Mammary microvascular endothelial cell (primary cell): ENCODE measurements around a stretch of chr17.

GRCh38 chr17:82647192-82648154 is 771 bp downstream of the WDR45B start:
- RAMPAGE, long total RNA: no peak

DNA sequence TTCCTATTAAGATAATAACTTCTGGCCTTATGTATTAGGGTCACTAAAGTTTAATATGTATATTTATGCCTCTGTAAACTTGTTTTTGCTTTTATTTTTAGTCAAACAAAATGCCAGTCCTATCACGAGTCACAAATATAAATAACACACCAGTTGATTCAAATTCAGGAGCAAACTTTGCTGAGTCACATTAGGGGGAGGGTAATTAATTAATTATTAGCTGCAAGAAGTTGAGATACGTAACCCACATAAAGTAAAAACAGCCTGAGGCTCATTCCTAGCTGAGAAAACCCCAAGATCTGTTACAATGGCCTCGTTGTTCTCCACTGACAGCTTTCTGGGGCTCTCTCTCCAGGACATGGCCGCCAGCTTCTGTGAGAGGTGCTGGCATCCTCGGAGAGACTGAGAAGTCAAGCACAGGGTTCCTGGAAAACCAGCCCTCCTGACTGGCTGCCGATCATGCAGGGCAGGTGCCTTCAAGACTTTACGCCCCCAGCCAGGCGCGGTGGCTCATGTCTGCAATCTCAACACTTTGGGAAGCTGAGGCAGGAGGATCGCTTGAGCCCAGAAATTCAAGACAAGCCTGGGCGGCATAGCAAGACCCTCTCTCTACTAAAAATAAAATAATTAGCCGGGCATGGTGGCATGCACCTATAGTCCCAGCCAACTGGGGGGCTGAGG is 11.1 kb downstream of the RAB40B start:
- RAMPAGE, long total RNA: no peak

- RAMPAGE, long total RNA: no peak
These were observed 308 bp upstream of the RAB40B start for GRCh38 chr17:82698789-82699223.

DNA sequence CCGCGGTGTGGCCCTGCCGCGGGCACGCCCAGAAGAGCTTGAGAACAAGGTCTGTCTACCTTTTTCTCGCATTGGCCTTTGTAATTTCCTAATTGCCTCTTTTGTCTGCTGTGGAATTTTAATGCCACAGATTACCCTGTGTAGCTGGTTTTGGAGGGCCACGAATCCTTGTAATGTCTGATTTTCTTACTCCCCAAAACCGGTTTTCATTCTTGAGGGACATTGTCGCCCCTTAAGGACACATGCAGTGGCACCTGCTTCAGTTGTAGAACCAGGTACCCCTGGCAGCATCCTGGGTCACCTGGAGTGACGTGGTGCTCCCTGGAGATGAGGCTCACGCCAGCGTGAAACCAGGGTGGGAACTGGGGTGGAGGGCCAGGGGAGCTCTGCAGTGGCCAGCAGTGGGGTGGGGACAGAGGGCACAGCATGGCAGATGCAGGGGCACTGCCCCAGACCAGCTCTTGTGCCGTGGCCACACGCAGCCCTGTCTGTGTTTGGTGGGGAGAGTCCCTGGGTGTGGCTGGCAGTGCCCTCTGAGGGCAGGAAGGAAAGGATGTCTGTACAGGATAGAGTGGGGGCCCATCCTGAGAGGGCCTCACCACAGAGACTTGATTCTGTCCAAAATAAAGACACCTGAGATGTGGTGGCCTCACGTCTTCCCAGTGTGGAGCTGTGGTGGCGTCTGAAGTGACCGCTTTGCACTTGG is 24.6 kb downstream of the ZNF750 start:
- RAMPAGE, long total RNA: no peak

GRCh38 chr17:82836656-82837370 is 3.0 kb downstream of the ZNF750 start:
- RAMPAGE, long total RNA: no peak

- RAMPAGE, long total RNA: no peak
These were observed 49.0 kb upstream of the ZNF750 start for GRCh38 chr17:82888856-82889180.

DNA sequence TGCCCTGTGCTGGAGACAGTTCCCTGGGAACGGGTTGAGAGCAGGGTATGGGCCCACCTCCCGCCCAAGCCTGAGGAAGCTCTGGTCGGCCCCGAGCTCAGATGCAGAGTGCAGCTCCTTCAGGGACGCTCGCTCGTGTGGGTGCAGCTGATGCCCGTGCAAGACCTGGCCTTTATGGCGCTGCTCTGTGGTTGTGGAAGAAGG is 66.8 kb upstream of the ZNF750 start:
- RAMPAGE, long total RNA: no peak

DNA sequence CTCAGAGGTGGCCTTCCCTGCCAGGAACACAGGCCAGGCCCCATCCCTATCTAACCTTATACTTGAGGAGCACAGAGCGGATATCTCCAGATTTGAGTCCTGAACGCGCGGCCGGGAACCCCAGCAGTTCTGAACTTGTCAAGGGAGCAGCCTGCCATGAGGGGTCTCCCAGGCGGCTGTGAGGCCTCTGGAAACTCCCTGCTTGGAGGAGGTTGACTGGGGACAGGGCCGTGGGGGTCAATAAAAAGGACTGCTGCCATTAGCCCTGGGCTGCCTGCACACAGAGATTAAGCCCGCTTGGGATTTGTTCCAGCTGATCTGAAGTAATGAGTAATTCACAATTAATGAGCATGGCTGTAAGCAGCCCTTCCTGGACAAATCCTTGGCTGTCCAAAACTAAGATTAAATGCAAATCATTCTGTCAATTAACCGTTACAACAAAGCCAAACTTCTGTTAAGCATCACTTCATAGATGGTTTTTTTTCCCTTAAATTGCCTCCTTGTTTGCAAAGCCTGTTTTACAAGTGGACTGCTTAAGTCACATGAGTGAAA is 1.7 kb upstream of the B3GNTL1 start:
- RAMPAGE, long total RNA: no peak

DNA sequence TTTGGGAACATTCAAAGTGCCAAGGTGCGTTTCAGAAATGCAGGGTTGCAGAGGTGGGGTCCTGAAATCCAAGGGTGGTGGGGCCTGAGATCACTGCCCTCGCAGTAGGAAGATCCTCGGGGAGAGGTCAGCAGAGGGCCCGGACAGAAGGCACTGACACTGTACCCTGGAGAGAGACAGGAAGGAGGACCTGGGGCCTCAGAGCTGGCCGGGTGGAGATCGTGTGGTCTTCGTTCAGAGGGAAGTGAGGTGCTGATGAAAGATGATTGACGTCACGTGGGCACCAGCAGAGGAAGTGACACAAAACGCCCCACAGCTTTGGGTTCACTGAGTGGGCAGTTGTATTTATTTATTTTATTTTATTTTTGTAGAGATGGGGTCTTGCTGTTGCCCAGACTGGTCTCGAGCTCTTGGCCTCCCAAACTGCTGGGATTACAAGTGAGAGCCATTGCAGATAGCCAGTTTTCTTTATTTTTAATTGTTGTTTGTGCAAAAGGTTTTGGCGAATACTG is 2.5 kb upstream of the B3GNTL1 start:
- RAMPAGE, long total RNA: no peak

GRCh38 chr17:83074984-83075824 is 4.2 kb upstream of the METRNL start:
- RAMPAGE, long total RNA: no peak

DNA sequence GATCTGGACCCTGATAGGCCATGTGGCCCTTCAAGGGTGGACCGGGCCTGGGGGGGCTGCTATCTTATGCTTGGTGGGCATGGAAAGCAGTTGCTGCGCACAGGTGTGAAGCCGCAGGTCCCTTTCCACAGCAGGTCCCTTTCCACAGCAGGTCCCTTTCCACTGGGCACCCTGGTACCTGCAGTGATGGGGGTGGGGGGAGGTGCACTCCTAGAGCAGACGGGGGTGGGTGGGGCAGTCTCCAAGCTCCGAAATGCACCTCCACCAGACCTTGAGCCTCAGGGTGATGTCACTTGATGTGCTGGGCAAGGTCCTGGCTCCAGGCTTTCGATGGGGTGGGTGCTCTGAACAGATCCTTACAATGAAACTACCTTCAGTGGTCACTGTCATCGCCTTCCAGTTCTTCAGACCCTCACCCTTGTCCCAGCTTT is 1.6 kb upstream of the METRNL start:
- RAMPAGE, long total RNA: no peak

GRCh38 chr17:83089214-83090202 is 10.1 kb downstream of the METRNL start:
- RAMPAGE, long total RNA: no peak

DNA sequence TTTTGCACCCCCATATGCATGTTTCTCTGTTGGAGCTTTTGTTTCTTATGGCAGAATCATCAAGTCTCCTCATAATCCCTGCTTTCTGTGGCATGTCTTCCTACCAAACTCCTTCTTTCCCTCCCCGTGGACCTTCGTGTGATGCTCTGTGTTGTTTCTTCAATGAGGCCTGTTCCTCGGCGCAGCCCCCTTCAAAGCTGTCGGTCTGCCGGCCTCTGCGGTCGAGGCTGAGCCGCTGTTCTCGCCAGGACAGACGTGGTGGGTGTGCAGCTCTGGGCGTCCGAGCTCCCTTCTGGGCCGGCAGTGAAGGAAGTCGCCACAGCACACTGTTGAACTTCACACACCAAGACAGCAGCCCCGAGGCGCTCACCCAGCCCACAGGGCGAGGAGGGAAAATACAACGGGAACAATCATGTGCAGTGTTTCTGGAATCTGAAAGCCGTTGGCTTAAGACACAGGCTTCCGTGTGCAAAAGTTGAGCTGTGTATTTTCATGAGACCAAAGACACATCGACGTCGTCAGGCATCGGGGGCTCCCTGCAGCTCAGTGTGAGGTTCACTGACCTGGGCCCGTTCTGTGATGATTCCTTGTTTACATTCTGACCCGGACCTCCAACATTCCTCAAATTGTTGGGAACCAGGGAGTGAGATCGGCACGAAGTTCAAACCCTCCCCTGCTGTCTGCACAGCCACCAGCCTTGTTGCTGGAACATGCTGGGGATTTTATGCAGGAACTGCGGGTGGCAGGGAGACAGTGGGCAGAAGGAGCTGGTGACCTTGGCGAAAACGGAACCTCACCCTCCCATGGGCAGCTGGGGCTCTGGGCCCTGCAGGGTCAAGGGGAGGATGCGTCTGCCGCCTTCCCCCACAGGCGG is 72.0 kb downstream of the METRNL start:
- RAMPAGE, long total RNA: no peak

DNA sequence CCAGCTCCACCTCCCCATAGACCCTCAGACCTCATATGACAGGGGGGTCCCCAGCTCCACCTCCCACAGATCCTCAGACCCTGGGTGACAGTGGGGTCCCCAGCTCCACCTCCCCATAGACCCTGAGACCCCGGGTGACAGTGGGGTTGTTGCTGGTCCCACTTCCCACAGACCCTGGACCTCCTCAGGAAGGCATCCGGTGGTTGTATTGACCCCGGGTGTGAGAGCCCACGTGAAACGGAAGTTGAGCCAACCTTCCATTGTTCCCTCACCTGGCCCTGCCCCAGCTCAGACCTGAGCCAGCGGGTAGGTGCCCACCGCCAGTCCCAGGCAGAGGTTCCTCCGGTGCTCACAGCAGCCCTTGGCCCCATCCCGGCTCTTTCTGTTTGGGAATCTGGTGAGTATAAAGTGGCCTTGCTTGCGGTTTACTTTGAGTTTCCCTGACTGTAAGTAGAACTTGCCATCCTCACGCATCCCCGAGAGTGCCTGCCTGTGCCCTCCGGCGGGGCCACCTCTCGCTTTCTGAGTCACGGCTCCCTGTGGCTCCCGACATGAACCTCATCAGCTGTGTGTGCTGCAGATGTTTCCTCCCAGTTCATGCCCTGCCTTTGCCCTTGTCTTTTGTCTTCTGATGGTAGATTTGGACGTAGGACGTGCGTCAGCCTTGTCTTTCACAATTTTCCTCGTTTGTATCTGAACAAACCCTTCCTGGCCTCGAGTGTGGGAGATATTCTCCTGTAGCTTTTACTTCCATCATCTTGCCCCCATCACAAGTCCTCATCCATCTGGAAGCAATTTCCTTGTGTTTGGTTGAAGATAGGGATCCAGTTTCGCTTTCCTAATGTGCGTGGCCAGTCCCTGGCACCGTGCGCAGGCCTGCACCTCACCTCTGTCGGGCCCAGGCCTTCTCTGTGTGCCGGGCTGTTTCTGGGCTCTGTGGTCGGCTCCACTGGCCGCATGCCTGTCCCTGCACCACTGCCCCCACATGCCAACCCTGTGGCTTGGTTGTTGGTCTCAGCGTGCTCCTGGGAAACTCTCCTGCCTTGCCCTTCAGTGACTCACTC is 75.9 kb downstream of the METRNL start:
- RAMPAGE, long total RNA: no peak

DNA sequence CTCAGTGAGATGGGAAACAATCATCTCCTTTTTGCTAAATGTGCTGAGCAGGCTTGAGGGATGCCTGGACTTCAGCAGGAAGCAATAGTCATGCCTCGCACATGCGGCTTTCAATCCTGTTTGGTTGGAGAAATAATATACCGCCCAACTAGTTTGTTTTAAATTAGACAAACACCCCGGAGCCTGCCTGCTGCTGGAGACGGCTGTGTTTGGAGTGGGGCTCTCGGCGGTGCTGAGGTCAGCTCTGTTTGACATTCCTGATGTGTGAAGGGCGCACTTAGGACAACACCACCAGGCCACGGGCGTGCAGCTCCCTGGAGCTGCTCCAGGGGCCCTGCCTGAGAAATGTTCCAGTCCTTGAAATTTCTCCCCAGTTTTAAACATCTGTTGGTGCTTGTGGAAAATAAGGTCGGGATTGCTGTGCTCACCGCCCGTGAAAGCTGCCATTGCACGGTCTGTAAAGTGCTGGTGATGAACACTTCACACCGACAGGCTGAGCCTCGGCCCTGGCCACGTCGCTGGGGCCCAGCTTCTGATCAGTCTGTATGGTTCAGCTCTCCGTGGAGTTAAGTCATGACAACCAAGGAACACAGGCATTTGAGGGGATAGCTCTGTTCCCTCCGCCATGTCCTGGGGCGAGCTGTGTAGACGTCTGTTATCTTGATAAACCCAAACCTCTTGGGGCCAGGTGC is 110.4 kb downstream of the METRNL start:
- RAMPAGE, long total RNA: no peak